Metastatic Breast Carcinoma in the Ovary (tissue), 3 donors: ENCODE measurements around the genes SHLD2, PAPSS2, LIPJ and LIPK.

DNA sequence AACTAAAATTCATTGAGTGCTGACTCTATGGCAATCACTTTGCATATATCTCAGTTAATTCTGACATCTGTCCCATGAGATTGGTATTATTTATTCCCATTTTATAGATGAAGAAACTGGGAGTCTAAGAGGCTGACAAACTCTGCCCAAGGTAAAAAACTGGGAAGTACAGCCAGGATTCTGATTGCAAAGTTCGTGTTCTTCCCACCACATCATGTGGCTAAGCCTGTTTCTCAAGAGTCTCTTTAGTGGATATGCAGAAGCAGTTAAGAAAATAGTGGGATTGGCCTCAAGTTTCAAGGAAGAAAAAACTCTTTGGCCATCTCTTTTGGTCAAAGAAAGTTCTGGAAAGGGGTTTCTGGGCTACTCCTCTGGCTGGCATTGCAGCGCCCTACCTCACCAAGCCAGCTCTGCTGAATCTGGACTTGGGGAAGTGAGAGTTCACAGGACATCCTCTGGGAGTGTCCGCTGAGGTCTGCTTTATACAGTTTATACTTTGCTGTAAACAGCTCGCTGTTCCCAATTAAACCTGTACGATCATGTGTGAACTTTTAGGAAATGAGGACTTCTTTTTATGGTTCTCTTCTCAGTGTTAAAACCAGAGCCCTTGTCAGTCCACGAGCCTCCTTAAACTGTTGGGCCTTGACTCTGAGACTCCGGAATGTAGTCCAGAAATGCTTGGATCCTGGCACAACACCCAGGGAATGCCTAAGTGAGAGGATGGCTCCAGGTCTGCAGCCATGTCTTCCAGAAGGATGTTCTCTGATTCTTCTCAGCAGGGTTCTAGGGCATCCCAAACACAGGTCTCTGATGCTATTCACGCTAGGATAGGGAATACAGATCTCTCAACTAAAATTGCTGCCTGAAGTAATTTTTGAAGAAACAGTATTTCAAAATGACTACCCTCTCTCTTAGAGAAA is 12.1 kb upstream of the BMPR1A start:
- PRO-cap, 3 experiments, result no peak in any of the 3 experiments

DNA sequence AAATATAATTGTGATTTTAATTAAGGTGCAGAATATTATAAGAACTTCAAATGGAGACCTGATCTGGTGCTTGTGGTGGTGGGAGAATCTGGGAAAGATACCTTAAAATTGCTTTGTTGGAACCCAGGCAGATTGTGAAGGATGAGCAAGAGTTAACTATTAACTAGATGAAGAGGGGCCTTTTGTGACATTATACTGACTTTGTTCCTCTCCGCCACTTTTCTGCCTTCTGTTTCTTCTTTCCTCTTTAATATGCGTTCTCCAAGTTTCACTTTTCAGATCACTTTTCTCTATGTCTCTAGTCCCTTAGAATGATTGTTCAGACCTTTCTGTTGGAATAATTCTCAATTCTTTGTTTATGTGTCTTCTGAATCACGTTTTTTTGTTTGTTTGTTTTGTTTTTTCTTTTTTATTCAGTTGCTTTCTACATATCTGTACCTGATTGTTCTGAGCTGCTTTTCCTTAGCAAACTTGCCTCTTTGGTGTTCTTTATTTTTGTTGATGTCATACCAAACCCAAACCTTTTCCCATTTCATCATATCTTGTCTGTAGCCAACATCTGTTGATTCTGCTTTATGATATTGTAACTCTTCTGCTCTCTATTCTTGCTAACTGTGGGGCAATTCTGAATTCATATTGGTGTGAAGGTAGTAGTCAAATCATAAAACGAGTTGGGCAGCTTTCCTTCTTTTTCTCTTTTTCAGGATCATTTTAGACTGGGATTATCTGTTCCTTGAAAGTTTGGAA is 2.8 kb downstream of the BMPR1A start:
- PRO-cap, 3 experiments, result no peak in any of the 3 experiments

- PRO-cap, 3 experiments, result no peak in any of the 3 experiments
Measured at GRCh38 chr10:87062563-87063091, 32.0 kb downstream of the GLUD1 start.

- PRO-cap, 3 experiments, result peak in 3 of 3 experiments; most common plus-strand start chr10:87095206 (in 3); most common minus-strand start chr10:87095008 (in 3)
Measured at GRCh38 chr10:87094972-87096059, at the start of gene SHLD2. Gene SHLD2, plus strand, starts transcription at chr10:87095206.

DNA sequence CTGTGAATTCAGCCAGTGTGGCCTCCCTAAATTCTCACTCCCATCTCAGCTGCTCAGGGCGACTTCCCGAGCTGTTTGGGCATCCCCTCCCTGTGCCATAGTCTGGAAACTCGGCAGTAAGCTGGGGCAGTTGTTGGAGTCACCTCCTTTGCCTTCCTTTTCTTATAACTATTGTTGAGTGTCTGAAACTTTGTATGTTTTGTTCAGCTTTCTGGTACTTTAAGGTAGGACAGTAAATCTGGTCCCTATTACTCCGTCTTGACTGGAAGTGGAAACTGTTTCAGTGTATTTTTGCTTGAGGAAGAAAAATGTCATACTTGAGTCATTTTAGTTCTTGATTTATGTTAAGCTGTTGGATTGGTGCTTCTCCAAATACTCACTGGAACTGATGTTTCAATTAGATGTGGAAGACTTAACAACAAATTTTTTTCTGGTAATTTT is 33.6 kb downstream of the MINPP1 start:
- PRO-cap, 3 experiments, result no peak in any of the 3 experiments

DNA sequence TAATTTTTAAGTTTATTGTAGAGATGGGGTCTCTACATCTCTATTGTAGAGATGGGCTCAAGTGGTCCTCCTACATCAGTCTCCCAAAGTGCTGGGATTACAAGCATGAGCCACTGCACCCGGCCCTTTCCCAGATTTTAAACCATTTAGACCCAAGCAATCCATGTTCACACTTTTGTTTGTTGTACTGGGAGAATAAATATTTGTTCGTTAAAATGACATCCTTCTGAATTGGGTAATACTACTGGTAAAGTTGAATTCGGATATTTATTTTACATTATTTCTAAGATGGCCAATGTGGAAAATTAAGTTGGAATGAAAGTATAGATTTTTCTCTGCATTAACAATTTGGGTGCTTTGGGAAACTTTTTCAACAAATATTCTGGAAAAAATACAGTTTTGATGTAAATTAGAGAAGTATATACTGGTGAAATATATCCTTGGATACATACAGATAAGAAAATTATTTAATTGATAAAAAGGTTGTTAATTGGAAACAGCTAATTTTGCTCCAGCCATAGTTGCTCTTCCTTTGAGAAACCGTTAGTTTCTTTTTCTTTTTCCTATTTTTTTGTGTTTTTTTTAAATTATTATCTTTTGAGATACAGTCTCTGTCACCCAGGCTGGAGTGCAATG is 52.9 kb downstream of the MINPP1 start:
- PRO-cap, 3 experiments, result no peak in any of the 3 experiments

DNA sequence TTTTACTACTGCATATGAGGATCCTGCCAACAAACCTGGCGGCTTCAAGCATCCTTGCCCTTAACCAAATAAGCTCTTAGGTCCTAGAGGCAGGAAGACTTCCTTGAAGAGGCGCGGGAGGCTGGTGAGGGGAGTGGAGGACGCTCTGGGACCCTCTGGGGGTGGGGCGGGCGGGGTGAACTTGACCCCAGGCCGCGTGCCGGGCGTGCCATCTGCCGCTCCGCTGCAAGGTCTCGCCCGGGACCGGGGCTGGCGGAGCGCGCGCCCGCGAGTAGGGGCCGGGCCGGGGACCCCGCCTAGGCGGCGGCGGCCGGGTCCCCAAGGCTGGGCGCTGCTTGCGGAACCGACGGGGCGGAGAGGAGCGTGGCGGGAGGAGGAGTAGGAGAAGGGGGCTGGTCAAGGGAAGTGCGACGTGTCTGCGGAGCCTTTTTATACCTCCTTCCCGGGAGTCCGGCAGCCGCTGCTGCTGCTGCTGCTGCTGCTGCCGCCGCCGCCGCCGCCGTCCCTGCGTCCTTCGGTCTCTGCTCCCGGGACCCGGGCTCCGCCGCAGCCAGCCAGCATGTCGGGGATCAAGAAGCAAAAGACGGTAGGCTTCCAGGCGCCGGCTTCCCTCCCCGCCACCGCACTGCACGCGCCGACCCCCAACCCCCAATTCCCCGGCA is at the start of gene PAPSS2:
Gene PAPSS2 (plus strand): TSS at position 456 of the 662 bp plus-strand sequence.
- PRO-cap, 3 experiments, result peak in 3 of 3 experiments; most common plus-strand start position 439 of the sequence (in 3); most common minus-strand start position 627 of the sequence (in 3)

GRCh38 chr10:87693995-87694515 is 34.4 kb downstream of the PAPSS2 start:
- PRO-cap, 3 experiments, result no peak in any of the 3 experiments

DNA sequence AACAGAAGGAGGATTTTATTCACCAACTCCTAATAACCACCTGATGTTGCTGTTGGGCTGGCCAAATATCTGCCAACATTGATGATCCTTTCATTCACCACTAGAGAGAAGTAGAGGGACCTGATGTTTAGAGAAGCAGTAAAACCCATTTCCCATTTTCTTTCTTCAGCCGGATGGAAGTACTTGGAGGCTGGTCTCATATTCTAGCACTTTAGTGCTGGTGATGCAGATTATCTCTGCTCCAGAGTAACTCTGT is 3.2 kb downstream of the KLLN start:
- PRO-cap, 3 experiments, result no peak in any of the 3 experiments

GRCh38 chr10:87878786-87879381 is 15.5 kb downstream of the PTEN start:
- PRO-cap, 3 experiments, result no peak in any of the 3 experiments

DNA sequence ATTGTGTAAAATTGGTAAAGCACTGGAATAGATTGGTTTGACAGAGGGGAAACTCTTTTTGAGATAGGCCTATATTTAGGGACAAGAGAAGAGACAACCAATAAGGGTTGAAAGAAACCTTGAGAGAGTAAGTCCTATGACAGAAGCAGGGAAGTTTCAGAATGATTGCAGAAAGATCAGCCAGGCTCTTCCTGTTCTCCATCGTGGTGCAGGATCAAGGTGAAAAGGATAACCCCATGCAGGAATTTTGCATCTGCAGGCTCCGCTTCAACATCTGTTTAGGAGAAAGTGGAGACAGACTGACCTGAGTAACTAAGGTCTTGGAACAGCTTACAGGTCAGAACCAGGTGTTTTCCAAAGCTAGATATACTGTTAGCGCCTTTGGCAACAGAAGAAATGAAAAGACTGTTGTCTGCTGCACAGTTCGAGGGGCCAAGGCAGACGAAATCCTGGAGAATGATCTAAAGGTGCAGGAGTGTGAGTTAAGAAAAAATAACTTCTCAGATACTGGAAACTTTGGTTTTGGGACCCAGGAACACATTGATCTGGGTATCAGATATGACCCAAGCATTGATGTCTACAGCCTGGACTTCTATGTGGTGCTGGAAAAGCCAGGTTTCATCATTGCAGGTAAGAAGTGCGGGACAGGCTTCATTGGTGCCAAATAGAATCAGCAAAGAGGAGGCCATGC is 82.0 kb downstream of the PTEN start:
- PRO-cap, 3 experiments, result no peak in any of the 3 experiments

- PRO-cap, 3 experiments, result no peak in any of the 3 experiments
Measured at GRCh38 chr10:88027523-88027991, 164.1 kb downstream of the PTEN start.

GRCh38 chr10:88065025-88065630 is 201.7 kb downstream of the PTEN start:
- PRO-cap, 3 experiments, result no peak in any of the 3 experiments

DNA sequence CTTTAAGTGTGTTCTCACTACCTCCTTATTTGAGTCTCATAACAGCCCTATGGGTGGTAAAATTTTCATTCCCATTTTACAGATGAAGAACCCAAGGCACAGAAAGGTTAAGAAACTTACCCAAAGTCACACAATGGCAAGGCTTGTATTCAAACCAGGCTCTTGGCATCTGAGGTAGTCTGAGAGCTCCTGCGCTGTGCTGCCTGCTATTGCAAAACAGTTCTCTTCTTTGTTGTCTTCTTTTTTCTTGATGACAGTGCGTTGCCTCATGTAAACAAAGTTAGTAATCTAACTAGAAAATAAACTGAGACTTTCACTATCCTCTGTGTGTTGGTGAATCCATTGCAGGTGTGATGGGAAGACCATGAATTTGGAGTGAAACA is 240.8 kb downstream of the PTEN start:
- PRO-cap, 3 experiments, result no peak in any of the 3 experiments

DNA sequence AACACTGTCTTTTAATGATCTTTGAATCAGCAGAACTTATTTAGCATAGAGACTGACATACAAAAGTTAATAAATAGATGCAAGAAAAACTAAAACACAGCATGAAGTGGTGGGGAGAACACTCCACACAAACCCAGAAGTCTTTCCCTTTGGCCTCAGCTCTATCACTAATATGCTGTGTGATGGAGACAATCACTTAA is 284.6 kb downstream of the PTEN start:
- PRO-cap, 3 experiments, result no peak in any of the 3 experiments

GRCh38 chr10:88232888-88233664 is 350.0 kb downstream of the RNLS start:
- PRO-cap, 3 experiments, result no peak in any of the 3 experiments

- PRO-cap, 3 experiments, result no peak in any of the 3 experiments
Measured at GRCh38 chr10:88234232-88234762, 348.8 kb downstream of the RNLS start.

DNA sequence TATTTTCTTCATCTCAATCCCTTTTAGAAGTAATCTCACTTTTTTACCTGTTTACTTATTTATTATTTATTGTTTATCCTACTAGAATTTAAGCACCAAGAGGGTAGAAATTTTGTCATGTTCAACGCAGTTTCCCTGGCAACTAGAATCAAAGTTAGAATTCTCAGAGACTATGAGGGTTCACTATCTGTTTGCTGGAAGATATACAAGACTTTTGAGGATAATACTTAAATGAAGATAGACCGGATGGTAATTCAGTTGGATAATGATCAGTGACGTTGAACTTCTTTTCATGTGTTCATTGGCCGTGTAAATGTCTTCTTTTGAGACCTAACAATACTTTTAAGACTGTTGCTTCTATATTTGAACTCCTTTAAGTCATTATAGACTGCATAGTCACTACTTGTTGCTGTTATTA is at the start of gene LIPJ:
Gene LIPJ (plus strand): TSS at position 166 of the 418 bp plus-strand sequence.
- PRO-cap, 3 experiments, result no peak in any of the 3 experiments

- PRO-cap, 3 experiments, result no peak in any of the 3 experiments
Measured at GRCh38 chr10:88705949-88706350, at the start of gene LIPK. Gene LIPK, plus strand, starts transcription at chr10:88706249.

DNA sequence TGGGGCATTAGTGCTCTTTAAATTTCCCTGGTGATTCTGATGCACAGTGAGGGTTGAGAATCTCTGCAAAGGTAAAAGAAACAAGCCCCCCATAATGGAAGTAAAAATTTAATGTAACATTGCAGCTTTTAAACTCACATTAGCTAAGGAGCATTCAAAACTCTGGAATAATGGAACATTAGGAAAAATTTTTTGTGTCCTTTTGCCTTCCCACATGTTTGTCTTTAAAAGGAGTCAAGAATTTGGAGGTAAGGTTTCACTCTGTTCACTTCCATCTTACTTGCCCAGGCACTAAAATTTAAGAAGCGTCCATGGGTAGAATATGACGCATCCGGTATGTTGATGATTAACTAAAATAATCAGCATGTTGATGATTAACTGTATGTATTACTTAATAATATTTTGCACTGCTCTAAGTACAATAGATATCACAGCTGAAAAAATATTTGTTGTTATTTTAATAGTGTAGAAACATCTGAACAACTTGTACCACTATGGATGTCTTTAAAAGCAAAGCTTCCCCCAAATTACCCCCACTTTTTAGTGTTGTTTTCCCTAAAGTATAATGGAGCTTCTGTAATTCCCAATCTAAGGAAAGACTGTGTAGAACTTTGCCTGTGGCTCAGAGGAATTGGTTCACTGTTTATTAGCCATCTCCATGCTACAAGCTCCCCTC is 11.6 kb downstream of the ANKRD22 start:
- PRO-cap, 3 experiments, result no peak in any of the 3 experiments